ENCODE measurements around a stretch of chr1.

DNA sequence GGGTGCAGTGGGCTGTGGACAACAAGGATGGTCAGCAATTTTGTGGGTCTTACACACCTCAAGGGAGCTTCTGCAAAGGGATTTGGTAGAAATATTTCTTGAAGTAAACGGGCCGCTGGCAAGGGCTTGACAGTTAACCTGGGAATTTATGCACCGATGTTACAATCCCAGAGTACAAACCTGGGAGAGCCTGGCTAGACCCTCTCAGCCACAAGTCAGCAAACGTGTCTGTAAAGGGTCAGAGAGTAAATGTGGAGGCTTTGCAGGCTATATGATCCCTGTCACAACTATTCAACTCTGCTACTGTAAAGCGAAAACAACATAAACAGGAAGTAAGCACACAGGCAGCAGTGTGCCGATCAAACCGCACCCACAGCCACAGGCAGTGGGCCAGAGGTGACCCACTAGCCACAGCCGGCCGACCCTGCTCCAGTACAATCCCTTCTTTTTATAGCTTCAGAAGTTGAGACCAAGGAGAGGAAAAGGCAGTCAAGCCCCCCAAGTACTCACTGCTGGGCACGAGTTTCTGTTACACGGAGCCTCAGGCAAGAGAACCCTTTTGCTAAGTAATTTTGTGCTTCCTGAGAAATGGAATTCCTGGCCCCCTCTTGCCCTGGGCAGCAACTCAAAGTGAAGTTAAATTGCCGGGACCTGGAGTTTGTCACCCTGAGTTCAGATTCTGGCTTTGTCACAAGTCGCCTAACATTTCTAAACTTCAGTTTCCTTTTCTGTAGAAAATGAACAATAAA is 71.0 kb upstream of the RAB4A start:
- PRO-cap = bidirectional peak, plus-strand start at position 379 of the sequence, minus-strand start at position 299 of the sequence

GRCh38 chr1:229339110-229339777 is 3.6 kb downstream of the CCSAP start:
- PRO-cap = no peak

GRCh38 chr1:229340370-229340815 is 2.5 kb downstream of the CCSAP start:
- PRO-cap = unidirectional peak, plus-strand start at chr1:229340669

DNA sequence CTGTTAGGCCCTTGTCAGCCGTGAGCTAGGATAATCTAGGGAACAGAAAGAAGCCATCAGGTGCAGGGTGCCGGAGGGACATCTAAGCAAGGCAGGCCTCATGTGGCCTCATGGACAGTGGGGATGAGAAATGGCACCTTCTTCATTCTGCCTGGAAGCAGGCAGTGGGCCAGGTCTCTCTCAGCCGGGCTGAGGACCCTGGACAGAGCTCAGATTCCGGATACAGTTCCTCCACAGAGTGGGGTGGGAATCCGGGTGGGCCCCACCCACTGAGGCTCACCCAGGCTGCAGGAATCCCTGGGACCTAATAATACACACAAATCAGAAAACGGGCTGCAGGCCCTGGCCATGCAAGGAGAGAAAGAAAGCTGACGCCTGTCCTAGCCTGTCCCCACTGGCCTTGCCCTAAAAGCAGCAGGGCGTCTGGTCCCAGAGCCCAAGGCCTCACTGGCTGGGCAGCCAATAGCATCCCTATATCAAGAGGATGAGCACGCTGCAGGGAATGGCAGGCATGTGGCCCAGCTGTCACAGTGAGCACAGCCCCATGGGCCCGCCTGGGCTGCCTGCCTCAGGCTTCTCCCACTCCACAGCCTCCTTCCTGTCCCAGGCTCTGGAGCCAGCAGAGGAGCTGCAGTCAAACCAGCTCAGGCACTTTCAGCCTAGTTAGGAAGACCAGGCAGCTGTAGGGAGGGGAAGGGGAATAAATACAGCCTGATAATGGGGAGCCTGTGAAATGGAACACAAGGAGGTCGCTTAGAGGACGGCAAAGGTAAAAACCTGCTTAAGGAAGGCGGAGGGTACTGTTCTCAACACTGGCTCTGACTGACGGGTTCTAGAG is 25.3 kb downstream of the ACTA1 start:
- PRO-cap = no peak

DNA sequence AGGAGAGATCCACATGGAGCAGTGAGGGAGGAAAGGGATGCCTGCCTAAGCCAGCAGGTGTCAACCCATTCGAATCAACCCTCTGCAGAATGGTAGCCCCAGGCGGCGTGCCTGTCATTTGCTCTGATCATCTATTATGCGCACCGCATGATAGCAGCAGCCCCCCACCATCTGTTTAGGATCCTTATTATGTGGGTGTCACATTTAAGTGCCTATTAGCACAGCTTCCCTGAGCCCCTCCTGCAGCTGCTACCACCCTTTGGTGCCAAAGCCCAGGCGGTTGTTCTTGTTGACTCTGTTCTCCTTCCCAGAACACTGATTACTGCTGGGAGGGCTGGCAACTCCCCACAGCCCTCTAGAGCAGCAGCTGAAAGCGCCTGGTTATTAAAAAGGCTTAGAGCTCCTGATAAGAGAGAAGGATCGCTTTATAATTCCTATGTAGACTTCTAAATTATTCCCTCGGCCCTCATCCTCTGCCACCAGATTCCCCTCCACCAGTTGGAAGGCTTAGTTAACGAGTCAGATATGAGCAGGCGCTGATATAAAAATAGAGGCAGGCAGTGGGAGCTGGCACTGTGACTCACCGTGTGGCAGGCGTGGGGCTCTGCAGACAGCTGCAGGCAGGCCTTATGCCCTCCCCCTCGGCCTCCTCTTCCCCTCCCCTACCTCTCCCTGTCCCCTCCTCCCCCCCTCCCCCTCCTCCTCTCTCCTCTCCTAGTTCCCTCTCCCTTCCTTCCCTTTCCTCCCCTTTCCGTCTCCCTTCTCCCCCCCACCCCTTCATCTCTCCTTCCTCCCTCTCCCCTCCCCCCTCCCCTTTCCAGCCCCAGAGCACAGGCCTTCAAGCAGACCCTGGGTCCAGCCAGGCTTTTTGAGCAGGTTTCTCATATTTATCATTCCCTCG is 23.0 kb downstream of the ACTA1 start:
- PRO-cap = no peak

DNA sequence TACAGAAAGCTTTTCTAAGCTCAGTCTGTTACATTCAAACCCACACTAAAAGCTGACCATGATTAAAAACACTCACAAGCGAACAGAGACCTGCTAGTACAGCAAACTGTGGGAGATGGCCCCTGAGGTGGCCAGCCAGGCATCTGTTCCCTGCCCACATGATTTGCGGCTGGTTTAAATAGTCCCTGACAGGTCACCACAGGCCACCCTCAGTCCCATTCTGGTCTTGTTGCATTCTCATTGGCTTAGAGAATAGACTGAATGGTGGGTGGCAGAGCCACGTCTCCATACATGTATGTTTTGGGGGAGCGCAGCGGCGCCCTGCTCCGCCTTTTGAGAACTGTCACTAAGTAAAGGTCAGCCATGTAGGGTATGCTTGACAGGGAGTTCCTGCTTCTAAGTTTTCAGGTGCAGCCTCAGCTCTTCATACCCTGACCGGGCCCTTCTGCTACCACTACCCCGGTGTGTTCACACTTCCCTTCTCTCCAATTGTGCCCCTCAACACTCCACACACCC is 2.4 kb upstream of the ACTA1 start:
- PRO-cap = no peak

DNA sequence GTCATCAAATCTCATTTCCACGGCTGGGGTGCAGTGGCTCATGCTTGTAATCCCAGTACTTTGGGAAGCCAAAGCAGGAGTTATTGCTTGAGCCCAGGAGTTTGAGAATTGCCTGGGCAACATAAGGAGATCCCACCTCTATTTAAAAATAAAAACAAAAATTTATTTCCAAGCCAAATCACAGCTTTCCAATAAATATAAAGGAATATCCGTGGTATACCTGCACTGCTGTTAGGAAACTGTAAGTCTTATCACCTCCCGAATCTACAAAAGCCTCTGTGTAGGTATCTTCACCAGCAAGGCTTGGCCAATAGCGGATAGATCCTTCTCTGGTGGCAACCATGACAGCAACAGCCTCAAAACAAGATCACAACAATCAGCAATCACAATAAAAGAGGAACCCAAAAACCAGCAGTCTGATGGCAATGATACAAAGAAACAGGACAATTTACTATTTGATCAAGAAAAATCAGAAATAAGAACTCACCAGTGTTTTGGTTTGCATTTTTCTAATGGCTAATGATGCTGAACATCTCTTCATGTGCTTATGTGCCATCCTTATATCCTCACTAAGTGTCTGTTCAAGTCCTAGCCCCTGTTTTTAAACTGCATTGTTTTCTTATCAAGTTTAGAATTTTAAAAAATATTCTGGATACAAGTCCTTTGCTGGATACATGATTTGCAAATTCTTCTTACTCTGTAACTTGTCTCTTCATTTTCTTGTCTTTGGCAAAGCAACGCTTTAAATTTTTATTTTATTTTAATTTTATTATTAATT is 8.5 kb downstream of the NUP133 start:
- PRO-cap = no peak

- PRO-cap = no peak
Measured at GRCh38 chr1:229557843-229558384, 593 bp downstream of the ABCB10 start.

GRCh38 chr1:229578895-229579612 is 20.5 kb upstream of the ABCB10 start:
- PRO-cap = bidirectional peak, plus-strand start at chr1:229579204, minus-strand start at chr1:229579090

DNA sequence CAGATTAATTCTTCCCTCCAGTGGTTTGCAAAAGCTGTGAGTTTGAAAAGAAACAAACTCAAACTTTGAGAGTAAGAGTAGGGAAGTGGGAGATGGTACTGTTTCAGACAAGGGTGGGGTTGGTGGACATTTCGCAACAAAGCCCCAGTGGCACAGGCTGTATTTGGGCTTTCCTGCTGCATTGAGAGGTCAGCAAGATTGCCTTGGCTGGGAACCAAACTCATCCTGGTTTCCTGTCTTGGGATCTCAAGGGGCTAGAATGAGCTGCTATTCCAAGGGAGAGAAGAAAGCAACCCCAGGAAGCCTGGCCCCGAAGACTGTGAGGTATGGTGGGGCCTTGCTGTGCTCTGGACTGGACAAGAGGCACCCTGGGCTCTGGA is 64.6 kb upstream of the GALNT2 start:
- PRO-cap = no peak

DNA sequence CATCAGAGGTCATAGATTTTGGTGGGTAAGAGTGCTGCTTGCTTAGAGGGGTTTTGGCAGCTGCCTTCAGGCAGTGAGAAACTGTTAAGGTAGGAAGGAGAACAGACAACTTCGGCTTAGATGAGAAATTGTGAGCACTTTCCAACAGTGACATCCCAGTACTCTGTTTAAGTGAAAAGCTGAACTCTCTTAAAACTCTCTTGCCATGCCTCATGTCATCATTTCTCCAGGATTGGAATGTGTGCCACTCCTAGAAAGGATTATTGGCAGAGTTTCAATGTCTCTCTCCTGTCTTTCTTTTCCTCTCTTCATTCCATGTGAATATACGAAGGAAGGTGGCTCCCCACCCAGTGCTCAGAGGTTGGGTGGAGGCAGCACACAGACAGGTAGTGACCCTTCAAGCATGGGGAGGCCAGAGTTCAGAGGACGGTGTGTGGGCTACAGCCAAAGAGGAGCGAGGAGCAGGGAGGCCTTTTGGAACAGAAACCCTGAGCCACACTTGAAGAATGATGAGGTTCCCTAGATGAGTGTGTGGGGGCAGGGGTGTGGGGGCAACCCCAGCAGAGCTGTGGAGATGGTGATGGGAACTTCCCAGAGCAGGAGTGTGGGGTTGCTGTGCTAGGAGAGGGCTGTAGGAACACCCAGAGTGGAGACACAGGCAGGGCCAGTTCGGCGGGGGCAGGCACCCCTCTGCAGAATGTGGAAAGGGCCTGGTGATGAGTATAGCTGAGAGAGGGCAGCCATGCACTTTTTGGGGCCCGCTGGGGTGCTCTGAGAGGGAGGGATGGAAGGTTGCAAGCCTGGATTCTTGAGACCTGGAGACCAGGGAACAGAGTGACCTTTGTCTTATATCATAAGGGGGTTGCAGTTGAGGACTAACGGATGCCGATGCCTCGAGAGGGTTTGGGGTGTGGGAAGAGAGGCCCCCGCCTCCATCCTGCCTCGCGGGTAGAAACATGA is 58.9 kb downstream of the GALNT2 start:
- PRO-cap = no peak

DNA sequence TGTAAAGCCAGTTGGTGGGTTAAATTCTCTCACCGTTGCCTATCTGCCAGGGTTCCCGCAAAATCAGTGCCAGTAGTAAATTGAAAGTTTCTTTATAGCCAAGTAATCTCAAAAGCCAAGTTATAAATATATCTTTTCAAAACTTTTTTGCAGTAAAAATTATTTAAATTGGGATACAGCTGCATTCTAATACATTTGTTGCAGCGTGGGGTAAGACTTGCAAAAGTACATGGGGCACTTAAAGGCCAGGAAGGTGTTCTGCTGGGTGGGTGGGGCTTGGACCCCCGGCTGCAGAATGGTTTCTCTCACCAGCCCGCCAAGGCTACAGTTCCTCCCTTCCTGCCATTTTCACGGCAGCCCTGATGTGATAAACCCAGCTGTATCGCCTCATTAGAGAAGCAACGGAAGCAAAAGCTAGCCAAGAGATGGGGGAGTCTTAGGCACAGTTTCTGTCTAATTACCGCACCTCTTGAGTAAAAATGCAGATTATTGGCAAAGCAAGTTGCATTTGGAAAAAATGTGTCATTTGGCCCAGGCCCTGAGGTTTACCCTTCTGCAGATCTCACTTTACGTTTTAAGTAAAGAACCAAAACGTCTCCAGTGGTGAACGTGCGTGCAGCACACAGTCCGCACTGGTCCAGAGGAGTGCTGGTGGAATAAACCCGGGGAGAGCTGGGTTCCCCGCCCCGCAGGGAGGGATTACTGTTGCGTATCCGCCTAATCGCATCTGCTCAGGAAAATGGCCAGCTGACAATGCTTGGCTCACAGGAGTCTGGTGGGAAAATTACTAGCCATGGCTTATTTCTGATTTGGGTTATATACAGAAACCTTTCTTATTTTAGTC is 109.8 kb downstream of the GALNT2 start:
- PRO-cap = no peak

- PRO-cap = no peak
Measured at GRCh38 chr1:230487642-230488391, 61.7 kb upstream of the PGBD5 start.

DNA sequence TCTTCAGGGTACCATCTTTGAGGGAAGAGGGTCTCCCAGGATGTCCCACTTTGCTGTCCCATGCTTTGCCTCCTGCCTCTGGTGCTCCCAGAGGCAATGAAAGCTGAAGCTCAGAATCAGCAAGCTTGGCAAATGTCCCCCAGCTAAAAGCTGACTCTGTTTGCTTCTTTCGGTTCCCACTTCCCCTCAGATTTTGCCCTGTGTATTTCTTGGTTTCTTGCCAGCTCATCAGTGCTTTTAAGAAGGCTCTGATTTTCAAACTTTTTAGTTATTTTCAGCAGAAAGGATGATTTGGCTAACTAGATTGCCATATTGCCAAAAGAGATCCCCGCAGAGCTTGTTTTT is 33.1 kb upstream of the COG2 start:
- PRO-cap = no peak

DNA sequence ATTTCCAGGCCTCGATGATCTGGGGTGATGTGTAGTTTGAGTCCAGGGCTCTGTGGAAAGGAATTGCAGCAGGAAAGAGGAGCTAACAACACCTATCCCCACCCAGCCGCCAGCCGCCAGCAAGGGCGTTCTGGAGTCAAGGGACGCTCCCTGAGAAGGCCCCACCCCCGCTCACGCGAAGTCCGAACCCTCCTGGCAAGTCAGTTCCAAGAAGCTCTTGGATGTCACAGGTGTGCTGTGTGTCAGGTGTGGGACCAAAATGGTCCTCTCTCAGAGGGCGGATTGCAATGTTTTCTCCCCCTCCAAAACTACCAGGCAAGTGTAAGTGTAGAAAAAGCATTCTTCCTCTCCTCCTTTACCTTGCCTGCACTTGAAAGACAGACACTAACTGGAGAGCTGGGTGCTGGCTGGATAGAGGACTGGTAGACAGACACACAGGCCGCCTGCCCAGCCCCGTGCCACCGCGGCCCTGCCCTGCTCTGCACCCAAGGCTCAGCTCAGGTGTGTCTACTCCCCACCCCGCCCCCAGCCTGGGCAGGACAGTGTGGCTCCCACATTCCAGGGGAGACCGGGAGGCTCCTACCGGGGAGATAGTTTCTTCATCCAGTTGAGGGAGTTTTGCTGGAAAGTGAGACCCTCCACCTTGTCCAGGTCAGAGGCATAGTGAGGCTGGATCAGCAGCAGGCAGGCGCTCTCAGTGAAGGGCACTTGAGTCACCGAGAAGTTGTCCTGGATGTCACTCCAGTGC is 8.4 kb downstream of the AGT start:
- PRO-cap = no peak

- PRO-cap = no peak
Measured at GRCh38 chr1:230707439-230708345, 6.2 kb downstream of the AGT start.

- PRO-cap = no peak
Measured at GRCh38 chr1:230727041-230727639, 13.2 kb upstream of the AGT start.

- PRO-cap = no peak
Measured at GRCh38 chr1:230806828-230807511, 59.8 kb downstream of the CAPN9 start.

- PRO-cap = no peak
Measured at GRCh38 chr1:230824577-230824840, 43.8 kb downstream of the C1orf198 start.

- PRO-cap = no peak
Measured at GRCh38 chr1:231020941-231021949, 18.8 kb downstream of the FAM89A start.